ENCODE results near the gene ZNF143.

- PRO-cap: no peak
Measured at GRCh38 chr11:8277729-8277934, 14.0 kb upstream of the LMO1 start.

- PRO-cap: no peak
Measured at GRCh38 chr11:8336280-8336788, 72.7 kb upstream of the LMO1 start.

DNA sequence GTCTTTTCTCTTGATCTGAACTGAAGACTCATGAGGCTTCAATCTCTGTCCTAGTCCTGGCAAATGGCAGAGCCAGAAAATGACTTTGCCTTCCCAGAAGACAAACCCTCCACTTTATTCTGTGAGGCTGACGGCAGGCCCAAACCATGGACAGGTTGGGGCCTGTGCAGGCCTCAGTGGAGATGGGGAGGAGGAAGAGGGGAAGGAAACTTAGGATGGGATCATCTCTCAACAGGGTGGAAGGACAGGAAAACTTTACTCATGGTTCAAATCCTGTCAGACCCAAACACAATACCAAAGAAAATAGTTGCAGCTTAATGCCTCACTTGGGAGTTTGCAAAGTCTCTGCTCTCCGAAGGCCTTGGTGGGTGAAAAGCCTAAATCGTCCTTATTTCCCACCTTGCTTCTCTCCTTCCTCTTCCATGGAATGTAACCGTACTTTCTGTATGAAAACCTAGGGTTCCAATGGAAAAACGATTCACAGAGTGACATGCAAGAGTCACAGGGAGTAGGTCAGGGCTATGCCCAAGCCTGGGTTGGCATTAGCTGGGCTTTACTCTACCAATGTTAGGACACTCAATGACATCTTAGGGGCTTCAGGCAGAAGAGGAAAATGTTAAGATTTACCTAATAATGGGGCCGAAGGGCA lies 10.0 kb downstream of the RPL27A start:
- PRO-cap: no peak

- PRO-cap: no peak
Measured at GRCh38 chr11:8694791-8695300, 12.3 kb downstream of the RPL27A start.

- PRO-cap: no peak
Measured at GRCh38 chr11:8696385-8696686, 13.7 kb downstream of the RPL27A start.

- PRO-cap: no peak
Measured at GRCh38 chr11:8701795-8702973, 19.6 kb downstream of the RPL27A start.

DNA sequence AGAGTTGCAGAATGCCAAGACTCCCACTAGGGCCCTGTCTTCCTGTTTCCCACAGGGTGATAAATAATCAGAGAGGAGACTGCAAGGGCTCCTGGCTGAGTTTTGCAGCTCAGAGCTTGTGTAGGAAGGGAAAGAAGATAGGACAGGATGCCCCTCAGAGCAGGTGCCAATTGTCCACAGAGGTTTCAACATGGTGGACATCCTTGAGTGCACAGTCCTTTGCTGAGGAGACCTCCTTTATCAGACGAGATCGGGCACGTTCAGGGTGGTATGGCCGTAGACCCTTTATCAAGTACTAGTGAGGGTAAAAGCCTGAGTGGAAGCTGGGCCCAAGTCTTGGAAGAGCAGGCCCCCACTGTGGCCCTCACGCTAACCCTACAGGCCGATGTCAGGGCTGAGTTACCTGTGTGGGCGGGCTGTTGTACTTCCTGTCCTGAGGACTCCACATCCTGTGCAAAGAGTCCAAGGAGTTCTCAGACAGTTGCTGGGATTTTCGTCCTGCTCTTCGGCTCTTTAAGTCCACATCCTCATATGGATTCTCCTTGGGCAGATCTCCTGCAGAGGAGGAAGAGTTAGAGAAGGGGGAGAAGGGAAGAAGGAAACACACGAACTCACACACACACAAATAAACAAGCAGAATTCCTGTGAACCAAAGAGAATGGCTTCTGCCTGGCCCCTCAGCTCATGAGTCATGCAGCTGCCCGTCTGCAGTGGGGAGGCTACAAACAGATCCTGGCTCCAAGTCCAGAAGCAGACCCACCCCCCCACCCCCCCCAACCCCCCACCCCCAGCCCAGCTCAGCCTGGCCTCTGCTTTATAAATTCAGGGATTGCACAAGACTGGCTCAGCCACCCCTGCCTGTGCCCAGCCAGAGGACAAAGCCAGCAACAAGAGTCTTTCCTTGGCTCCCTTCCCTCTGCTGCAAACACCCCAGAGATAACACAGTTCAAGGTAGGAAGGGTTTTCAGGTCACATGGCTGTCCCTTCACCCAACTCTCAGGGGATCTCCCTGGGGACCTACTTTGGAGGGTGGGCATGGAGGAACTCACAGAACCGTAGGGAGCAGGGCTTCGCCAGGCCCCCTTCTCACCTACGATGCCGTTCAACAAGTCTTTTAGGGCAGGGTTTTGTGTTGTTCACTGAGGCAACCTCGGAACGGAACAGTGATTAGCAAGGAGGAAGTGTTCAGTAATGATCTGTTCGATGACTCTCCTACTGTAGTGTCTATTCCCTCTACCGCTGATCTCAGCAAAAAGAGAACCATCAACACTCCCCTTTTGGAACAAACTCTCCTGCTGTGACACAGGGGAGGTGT lies 35.2 kb downstream of the RPL27A start:
- PRO-cap: unidirectional peak, minus-strand start at position 1,107 of the sequence; unidirectional peak, minus-strand start at position 1,165 of the sequence

DNA sequence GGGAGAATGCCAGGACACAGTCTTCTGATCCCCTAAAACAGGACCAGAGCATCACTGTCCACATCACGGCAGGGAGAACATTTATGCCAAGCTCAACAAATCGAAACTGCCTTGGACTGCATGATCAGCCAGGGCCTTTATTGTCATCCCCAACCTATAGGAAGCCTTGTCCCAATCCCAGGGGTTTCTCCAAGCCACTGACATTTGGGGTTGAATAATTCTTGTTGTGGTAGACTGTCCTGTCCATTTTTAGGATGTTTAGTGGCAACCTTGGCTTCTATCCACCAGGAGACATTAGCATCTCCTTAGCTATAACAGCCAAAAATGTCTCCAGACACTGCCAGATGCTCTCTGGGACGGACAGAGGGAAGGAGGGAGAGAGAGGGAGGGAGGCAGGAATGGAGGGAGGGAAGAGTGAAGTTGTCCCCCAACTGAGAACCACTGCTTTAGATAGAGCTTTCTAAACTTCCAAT lies 37.2 kb downstream of the RPL27A start:
- PRO-cap: no peak

DNA sequence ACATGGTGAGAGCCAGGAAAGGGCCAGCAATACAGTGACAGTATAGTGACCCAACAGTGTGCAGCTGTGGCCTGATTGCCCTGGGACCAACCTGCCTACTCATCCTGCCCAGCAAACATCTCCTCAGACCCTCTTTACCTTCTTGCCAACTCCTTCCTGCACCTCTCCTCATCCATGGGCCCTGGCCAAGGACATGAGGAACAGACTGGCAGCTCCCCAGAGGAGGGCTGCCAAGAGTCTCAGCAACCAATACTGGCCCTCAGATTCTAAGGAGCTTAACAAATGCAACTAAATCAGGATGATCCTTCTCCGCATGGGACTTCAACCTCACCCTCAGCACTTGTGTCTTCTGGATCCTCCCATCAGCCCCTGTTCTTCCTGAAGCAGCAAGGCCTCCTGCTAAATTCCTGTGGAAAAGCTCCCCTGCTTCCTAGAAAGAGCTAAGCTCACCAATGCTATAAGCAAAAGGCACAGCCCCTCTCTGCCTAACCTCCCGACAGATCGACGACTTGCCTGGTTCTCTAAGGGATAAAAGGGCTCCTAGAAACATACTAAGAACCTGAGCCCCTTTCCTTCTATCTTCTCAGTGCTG lies 50.7 kb downstream of the DENND2B start:
- PRO-cap: no peak

DNA sequence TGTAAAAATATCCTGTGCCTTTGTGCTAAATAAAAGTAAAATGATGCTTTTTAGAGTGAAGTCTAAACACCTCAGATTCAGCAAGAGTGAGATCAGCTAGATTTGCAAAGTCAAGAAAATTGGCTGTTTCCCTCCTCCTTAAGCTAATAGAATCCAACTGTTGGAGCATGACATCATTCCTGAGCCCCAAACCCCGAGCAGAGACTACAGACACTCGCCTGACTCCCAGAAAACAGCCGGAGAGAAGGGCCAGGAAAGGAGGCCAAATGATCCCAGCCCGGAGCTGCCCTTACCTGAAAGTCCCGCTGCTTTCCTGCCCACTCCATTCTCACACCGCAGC lies 280 bp downstream of the DENND2B start:
- PRO-cap: no peak

GRCh38 chr11:8812474-8812868 lies 2.0 kb upstream of the DENND2B start:
- PRO-cap: no peak

DNA sequence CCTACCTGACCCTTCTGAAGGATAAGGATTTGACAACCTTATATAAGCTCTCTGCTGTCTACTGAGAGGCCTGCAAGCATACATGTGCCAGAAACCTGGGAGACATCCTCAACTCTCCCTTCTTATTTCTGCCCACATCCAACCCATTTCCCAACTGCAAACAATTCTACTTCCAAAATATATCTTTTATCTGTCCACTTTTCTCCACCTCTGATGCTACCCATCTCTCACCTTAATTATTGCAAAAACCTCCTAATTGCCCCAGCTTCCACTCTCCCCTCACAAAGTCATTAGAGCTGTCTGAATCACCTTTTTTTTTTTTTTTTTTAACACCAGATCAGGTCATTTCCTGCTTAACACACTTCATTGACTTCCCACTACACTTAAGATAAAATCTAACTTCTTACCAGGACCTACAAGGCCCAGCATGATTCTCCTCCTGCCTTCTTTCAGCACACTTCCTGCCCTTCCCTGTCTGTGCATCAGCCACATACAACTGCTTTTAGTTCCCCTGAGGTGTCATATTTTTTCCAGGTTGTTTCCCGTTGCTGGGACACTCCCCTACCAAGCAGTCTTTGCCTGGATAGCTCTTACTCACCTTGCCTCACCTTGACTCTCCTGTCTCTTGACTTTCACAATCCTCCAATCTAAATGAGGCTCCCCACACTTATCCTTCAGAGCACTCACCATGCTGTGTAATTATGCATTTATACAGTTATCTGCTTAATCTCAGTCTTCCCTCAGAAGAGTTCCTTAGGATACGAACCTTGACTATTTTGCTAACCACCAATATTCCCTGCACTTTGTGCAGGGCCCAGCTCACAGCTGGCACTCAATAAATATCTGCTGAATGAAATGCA lies 3.7 kb upstream of the DENND2B start:
- PRO-cap: no peak

DNA sequence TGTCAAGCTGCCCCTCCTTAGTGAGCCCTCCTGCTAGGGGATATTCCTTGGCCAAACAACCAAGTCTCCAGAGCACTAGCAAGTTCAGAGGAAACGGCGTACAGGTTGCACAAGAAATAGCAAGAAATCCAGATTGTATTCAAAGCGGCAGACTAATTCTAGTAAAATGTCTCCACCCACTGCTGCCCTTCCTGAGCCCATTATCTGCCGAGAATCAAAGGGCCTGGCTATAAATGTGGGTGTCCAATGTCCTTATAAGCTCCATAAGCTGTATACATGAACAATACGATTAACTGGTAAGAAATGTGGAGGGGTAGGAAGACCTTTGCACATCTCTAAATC lies 44.0 kb upstream of the AKIP1 start:
- PRO-cap: no peak

DNA sequence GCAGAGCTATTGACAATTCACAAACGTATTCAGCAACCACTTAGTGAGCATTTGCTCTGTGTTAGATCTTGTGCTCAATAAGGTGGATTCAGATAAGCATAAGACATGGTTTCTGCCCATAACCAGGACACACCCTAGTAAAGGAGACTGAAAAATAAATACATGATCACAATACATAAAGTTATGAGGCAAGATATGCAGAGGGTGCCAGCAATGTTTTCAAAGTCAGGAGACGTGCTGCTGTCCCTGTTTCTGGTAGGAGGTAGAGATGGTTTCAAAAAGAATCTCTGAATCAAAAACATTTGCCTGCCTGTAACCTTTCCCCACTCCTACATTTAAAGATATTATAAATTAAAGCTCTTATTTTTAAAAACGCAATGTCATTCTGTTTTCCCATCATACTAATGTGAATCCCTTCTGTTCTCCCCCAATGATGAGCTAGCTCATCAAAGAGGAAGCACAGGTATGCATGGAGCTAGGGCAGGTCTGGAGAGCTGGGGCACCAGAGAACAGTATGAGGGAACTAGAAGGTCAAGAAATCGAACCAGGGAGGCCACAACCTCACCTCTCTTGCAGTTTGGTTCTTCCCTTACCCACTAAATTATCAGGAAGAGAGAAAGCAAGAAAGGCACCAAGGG lies 1.2 kb downstream of the TMEM9B start:
- PRO-cap: no peak

DNA sequence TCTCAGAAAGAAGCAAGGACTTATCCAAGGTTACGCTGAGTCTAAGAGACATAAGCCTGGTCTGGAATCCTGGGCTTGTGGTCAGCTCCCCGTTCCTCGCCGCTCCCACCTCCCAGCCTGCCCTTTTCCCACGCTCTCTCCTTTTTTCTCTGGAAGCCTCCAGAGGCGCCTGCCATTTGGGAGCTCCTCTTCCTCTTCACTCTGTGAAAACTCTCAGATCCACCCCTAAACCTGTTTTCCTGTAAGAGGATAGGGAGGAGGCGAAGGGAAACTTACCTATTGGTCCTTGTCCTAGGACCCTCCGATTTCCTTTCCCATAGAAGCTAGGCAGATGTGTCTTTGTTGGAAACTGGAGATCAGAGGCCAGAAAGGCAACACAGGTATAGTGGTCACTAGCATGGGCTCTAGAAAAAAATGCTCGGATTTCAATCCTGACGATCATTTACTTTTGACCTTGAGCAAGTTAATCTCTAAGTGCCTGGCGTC lies 739 bp upstream of the DENND5A start:
- PRO-cap: no peak

GRCh38 chr11:9315104-9315679 lies 799 bp upstream of the TMEM41B start:
- PRO-cap: no peak

GRCh38 chr11:9363093-9363668 lies 21.3 kb upstream of the IPO7 start:
- PRO-cap: no peak

GRCh38 chr11:9445298-9445701 lies 15.5 kb upstream of the ZNF143 start:
- PRO-cap: no peak

GRCh38 chr11:9460866-9461689 lies at the start of gene ZNF143:
Gene ZNF143, plus strand, starts transcription at chr11:9461012.
- PRO-cap: bidirectional peak, plus-strand start at chr11:9460980, minus-strand start at chr11:9460656; bidirectional peak, plus-strand start at chr11:9461113, minus-strand start at chr11:9461186; bidirectional peak, plus-strand start at chr11:9461475, minus-strand start at chr11:9461333

GRCh38 chr11:9575718-9576443 lies 2.4 kb downstream of the WEE1 start:
- PRO-cap: no peak